Hair follicular keratinocyte (primary cell): ENCODE results near the gene C5orf15.

GRCh38 chr5:132910257-132910749 is 36.8 kb downstream of the LEAP2 start:
- RAMPAGE, long total RNA = no peak

DNA sequence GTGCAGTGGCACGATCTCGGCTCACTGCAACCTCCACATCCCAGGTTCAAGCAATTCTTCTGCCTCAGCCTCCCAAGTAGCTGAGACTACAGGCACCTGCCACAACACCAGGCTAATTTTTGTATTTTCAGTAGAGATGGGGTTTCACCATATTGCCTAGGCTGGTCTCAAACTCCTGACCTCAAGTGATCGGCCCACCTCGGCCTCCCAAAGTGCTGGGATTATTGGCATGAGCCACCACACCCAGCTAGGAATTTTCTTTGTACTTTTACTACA is 11.9 kb downstream of the AFF4 start:
- RAMPAGE, long total RNA = no peak

DNA sequence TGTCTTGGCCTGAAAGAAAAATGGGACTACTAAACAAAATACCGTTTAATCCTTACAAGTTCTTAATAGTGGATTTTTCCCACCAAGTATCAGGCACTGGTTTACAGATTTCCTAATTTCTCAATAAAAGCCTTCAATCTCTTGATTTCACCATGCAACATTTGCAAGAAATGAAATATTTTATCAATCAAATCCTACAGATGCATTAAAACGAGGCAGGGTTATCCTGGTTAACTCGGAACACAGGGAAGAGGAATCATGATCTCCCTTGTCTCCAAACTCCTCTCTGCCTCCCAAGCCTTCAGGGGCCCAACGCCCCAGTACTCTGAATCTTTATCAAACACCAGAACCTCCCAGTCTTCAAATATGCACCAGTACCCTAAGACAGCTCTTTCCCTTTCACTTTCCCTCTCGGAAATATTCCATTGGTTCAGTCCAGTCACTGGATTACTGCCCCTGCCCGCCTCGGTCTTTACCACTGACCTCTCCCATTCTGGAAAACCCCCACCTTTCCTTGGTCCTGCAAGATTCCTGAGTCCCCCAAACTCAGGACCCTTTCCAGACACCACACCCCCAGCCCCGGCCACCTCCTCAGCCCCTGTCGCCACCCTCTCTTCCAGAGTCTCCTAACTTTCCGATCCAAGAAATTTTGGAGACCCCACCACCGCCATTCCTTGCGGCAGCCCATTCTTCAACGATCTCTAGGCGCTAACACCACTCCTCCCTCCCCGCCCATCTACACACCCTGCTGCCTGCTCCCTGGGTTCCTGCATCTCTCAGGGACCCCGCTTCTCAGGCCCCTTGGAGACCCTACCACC is 765 bp downstream of the C5orf15 start:
- RAMPAGE, long total RNA = no peak

- RAMPAGE, long total RNA = start-site peak on the minus strand at chr5:133968591-133968610, 172 and 100 reads in 2 replicates
These were observed at the start of gene C5orf15 for GRCh38 chr5:133968269-133969095. C5orf15 (minus strand) TSS chr5:133968625.

- RAMPAGE, long total RNA = no peak
These were observed 54.2 kb upstream of the VDAC1 start for GRCh38 chr5:134058937-134059481.

DNA sequence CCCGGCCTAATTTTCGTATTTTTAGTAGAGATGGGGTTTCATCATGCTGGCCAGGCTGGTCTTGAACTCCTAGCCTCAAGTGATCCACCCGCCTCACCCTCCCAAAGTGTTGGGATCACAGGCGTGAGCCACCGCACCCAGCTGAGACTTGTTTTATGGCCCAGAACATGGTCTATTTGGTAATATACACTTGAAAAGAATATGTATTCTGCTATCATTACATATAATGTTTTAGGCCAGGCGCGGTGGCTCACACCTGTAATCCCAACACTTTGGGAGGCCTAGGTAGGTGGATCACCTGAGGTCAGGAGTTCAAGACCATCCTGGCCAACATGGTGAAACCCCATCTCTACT is 16.9 kb downstream of the SKP1 start:
- RAMPAGE, long total RNA = no peak

- RAMPAGE, long total RNA = no peak
These were observed 22.7 kb downstream of the PPP2CA start for GRCh38 chr5:134202832-134203922.

GRCh38 chr5:134226887-134227302 is 1.0 kb upstream of the PPP2CA start:
- RAMPAGE, long total RNA = no peak

- RAMPAGE, long total RNA = no peak
These were observed 10.2 kb downstream of the CDKN2AIPNL start for GRCh38 chr5:134401372-134401916.

GRCh38 chr5:134507379-134508014 is 18.0 kb upstream of the JADE2 start:
- RAMPAGE, long total RNA = no peak

GRCh38 chr5:134555785-134556442 is 30.4 kb downstream of the JADE2 start:
- RAMPAGE, long total RNA = no peak

GRCh38 chr5:134592375-134592968 is 40.2 kb downstream of the SAR1B start:
- RAMPAGE, long total RNA = no peak

- RAMPAGE, long total RNA = no peak
These were observed 843 bp downstream of the CAMLG start for GRCh38 chr5:134738928-134739854.

DNA sequence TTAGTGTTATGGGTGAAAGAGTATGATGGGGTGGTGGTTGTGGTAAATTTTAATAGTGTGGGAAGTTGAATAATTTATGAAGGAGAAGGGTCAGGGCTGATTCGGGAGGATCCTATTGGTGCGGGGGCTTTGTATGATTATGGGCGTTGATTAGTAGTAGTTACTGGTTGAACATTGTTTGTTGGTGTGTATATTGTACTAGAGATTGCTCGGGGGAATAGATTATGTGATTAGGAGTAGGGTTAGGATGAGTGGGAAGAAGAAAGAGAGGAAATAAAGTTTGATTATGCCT is 19.4 kb downstream of the PCBD2 start:
- RAMPAGE, long total RNA = no peak

DNA sequence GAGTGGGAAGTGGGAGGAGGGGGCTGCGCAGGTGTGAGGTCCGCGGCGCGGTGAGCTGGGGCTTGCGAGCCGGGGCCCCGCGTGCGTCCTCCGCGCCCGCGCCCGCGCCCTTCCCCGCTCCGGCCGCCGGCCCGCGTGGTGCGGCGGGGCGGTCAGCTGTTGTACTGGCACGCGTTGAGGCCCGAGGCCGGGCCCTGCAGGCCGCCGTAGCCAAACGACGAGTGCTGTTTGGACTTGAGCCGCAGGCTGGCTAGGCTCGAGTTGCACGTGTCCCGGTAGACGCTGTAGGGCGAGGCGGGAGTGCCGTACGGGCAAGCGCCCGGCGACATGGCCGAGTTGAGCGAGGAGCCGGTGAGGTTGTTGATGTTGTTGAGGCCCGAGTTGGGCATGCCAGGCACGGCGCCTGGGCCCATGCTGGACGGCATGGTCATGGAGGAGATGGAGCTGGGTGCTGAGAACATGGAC is 5.4 kb downstream of the PITX1 start:
- RAMPAGE, long total RNA = no peak

DNA sequence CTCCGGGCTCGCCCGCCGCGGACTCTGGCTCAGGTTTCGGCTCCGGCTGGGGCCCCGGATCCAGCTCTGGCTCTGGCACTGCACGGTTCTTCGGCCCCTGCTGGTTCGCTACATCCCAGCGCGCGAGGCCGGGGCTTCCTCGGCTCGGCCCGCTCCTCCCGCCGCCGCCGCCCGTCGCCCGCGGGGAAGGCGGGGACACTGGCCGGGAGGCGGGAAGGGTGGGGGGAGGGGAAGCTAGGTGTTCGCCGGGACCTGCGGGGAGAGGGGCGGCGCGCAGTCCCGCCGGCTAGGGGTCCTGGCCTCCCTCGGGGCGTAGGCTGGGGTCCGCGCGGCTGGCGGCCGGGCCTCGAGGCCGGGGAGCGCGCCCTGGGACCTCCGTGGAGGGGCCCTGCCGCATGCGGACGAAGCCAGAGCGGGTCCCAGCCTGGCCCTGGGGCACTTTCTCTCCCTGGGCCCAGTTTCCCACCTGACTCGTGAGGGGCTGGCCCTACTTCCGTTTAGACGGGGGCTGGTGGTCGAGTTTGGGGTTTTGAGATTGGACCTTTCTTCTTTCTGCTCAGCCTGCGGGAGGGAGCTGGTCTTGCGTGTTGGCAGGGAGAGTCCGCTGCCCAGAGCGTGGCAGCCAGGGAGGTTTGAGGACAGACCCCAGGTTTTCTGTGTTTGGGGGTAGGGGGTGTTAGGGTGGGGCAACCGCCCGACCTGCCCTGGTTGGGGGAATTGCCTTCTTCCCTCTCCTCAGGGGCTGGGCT is 5.8 kb upstream of the PITX1 start:
- RAMPAGE, long total RNA = no peak

DNA sequence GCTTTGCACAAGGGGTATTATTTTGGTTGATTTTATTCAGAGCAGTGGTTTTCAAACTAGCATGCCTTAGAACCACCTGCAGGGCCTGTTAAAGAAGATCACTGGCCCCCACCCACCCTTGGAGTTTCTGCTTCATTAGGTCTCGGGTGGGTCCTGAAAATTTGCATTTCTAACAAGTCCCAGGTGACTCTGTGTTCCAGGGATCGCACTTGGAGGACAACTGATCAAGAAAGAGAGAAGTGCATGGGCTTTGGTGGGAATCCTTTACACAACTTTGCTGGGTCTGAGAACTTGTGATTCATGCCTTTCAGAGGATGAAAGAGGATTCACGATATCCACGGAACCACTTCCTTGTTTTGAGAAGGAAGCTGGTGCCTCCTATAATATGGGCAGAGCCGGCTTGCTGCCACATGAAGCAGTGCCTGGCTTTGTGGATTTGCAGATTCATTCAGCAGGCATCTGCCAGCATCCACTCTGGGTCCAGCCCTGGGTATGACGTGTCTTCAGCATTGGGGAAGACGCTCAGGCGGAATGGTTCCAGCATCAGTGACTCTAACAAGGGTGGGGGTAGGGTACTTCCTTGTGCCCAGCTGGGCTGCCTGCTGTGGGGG is 106.6 kb upstream of the PITX1 start:
- RAMPAGE, long total RNA = no peak

DNA sequence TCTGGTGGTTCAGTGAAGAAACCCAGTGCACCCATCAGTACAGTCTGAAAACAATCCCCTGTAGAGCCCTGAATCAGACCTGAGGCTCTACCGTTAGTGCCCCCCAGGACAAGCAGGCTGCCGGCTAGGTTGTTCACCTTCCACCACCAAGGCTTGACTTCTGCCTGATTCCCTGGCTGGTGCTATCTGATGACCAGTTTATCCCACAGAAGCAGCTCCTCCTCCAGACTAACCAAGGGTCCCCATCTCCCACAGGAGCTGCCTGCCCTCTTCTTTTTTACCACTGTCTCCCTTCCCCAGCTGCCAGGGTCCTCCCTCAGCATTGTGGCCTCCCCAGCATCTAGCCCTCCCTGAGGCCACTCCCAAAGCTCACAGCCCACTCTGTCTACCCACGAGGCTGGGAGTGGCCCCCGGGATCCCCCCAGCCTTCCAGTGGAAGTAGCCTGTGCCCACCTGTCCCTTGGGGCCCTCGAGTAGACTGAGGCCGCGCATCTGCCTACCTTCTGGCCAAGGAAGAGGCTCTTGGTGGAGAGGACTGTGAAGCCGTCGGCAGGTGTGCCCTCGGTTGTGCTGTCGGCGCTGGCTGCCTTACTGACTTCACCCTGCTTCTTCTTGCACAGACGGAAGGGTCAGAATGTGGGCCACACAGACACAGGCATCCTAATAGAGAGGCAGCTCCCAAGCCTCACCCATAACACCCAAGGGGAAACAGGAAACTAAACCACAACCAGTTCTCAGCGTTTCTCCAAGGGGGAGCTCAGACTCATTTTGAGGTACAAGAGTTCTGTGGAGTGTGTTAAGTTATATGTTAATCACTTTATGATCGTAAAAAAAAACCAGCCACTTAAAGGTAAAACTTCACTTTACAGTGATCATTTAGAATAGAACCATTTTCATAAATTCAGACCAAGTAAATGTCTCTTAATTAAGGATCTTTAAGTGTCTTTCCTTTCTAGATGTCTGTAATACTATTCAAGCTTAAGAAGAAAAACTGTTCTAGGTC is 38.7 kb downstream of the MACROH2A1 start:
- RAMPAGE, long total RNA = no peak

DNA sequence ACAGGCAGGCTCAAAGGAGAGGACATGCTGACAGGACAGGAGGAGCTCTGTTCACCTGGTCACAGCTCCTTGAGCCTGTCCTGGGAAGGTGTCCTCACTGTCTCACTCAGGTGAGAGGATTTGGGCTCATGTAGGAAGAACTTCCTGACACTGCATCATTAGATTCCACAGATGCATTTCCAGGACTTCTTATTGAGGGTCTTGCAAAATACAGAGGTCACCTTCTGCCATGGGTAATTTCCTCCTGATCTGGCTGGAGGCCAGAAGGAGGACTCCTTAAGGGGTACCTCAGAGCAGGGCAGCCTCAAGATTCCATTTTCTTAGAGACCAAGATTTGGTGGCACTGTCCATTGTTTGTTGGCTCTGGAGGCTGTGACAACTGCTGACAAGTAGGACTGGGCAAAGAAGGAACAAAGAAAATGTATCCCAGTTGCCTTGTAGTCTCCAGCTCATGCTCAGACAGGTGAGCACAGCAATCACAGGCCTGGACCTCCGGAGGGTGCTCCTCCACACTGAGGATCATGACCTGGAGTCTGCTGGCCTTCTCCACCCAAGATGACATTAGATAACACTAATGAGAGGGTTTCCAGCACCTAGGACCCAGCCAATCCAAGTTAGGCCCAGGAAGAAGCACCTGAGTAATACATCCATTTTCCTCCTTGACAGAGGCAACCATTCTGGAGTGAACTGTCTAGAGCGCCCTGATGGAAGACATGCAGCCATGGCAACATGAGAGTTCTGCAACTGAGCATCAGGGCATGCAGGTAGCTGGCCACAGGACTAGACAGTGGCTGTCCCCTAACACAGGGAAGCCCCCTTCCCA is 30.6 kb downstream of the MACROH2A1 start:
- RAMPAGE, long total RNA = no peak

GRCh38 chr5:135491302-135492396 is 39.5 kb upstream of the TIFAB start:
- RAMPAGE, long total RNA = no peak